ENCODE results near the gene TRAF5.

- PRO-cap, 2 experiments = peak in 1 of 2 experiments; most common plus-strand start chr1:209625496 (in 1)
Observed at GRCh38 chr1:209624871-209625679, 27.1 kb downstream of the LAMB3 start.

GRCh38 chr1:209627993-209628430 lies 24.2 kb downstream of the LAMB3 start:
- PRO-cap, 2 experiments = no peak in any of the 2 experiments

DNA sequence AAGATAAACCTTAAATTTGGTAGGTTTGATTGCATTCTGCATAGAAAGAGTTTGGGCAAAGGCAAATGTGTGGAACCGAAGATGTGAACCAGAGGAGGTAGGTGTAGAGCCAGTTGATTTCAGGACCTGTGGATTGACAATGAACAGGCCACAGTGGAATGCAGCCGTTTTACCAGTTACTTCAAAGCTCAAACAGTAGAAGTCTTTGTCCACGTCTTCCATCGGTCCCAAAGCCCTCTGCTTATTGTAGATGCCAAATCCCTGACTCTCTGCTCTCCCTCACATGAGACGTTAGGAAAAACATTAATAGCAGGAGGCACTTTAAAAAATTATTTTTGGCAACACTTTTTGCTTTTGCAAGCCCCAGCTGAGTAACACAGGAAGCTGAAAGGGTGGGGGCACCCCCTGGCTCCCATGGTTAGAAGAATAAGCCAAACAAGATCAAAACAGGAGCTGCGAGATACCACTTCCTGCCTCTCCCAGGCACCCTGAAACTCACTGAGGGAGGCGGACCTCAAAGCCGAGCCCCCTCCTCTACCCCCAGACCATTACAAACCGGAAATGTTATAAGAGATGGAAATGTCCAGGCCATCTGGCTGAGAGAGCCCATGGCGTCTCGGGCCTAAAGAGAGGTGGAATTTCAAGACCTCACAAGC lies 13.4 kb downstream of the TRAF3IP3 start:
- PRO-cap, 2 experiments = peak in 1 of 2 experiments; most common plus-strand start position 444 of the sequence (in 1); most common minus-strand start position 243 of the sequence (in 1)

GRCh38 chr1:209830665-209831270 lies 3.0 kb downstream of the UTP25 start:
- PRO-cap, 2 experiments = no peak in any of the 2 experiments

GRCh38 chr1:209895580-209895993 lies 42.4 kb upstream of the SYT14 start:
- PRO-cap, 2 experiments = no peak in any of the 2 experiments

- PRO-cap, 2 experiments = no peak in any of the 2 experiments
Observed at GRCh38 chr1:210384632-210385026, 55.9 kb downstream of the HHAT start.

GRCh38 chr1:211326176-211327128 lies at the start of gene TRAF5:
Gene TRAF5 (plus strand): TSS chr1:211326833.
- PRO-cap, 2 experiments = peak in 2 of 2 experiments; most common plus-strand start chr1:211326833 (in 2); most common minus-strand start chr1:211326745 (in 1)

DNA sequence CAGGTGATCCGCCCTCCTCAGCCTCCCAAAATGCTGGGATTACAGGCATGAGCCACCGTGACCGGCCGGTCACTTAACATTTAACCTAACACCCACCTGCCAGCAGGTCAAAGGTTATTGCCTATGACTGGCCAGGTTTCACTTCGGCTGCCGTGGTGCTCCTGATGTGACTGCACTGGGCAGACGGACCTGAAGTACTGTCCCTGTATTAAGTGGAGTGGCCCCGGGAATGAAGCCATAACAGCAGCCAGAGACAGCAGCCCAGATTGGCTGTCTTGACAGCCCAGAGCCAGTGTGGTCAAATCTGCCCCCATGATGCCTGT lies 24.4 kb upstream of the RD3 start:
- PRO-cap, 2 experiments = no peak in any of the 2 experiments

DNA sequence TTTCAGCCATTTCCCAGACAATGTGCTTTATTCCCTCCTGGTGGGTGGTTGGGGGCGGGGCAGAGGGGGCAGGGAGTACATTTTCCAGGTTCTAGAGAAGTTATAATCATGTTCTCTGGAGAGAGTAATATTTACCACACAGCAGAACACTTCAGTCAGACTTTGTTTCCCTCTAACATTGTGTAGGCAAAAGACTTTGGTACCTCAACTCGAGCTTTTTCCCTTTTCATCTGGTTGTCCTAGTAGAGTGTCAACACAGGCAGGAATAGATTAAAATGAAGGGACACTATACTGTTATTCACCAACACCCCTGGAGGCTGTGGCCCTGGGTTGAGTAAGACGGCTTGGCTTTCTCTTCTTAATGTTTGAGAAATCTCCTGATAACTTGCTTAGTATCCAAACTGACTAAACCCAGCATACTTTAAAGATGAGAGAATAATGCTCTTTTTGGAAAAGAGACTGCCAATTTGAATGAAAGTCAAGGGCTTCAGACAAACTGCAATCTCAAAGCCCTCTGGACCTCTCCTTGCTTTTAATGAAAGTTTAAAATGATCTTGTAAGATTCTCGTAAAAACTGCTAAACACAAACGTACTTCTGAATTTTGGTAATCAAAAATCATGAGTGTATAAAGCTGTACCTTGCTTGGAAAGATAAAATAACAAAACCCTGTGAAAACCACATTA lies 2.5 kb upstream of the SLC30A1 start:
- PRO-cap, 2 experiments = no peak in any of the 2 experiments

GRCh38 chr1:211629403-211629876 lies 46.0 kb downstream of the NEK2 start:
- PRO-cap, 2 experiments = no peak in any of the 2 experiments

- PRO-cap, 2 experiments = no peak in any of the 2 experiments
Observed at GRCh38 chr1:211860013-211860461, 29.5 kb upstream of the LPGAT1 start.

GRCh38 chr1:212162565-212163109 lies 122.6 kb upstream of the PPP2R5A start:
- PRO-cap, 2 experiments = no peak in any of the 2 experiments

GRCh38 chr1:212254819-212255481 lies 30.3 kb upstream of the PPP2R5A start:
- PRO-cap, 2 experiments = no peak in any of the 2 experiments

- PRO-cap, 2 experiments = no peak in any of the 2 experiments
Observed at GRCh38 chr1:212288907-212289599, 3.8 kb downstream of the PPP2R5A start.

DNA sequence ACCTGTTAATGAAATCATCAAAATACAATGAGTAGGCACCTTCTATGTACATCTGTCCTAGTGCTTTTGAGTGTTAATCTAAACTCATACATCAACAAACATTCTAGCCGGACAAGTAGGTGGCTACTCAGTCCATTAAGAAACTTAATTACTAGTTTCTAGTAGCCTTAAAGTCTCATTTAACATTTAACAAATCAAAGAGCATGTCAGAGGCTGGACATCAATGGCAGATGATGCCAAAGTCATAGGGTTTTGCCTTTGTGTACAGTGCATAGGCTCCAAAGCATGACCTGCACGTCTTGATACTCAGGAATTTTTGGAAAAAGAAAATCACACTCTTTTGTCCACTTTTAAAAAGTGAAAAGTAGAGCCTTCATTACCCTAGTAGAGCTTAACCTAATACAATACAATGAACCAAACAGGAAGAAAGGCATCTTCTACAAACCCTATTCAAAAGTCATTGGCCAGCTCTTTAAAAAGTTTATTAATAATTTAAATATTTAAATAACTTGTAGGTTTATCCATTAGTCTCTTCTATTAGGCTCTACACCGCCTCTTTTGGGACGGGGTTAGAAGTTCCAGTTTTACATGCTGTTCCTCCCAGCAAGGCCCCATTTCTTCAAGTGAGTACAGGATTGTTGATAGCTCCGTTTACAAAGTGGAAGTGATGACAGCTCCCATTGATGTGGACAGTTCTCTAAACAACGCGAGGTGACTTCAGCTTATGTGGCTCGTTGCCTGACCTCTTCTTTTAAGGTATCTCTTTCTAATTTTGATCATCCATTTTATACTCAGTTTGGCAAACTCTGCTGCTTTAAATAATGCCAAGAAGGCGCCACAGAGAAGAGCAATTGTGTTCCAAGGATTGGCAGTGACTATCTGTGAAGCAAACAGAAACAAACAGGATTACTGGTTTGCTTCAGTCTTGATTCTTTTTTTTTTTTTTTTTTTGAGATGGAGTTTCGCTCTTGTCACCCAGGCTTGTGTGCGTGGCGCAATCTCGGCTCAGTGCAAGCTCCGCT lies 49.9 kb downstream of the PACC1 start:
- PRO-cap, 2 experiments = no peak in any of the 2 experiments

DNA sequence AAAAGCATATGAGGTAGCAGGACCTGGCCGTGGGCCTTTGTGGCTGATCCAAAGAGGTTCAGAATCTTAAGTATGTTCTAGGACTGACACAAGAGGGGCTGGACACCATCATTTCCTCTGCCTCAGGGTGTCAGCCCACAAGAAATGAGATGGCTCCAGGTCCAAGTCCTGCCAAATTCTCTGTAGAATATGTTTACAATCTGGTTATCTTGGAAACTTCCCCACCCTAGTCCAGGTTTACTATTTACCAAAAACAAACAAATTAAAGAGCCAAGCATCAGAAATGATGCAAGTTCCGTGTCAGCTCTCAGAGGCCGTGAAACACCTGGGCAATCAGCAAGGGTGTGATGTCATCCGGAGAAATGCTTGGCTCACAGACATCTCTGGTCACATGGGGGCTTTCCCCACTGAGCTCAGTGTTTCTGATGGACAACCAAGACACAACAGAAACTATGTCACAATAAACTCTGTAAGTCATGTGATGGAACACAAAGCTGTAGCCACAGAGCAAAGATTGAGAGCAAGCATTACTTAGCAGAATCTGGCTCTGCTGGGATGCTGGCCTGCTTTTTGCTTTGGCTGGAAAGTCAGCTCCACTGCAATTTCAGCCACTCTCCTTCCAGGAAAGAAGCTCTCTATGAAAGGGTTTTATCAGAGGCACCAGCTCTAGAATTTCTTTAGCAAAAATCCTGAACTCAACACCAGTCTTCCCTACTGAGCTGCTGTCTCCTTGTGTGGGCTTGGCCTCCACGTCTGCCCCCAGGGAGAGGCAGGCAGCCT lies 55.8 kb downstream of the NENF start:
- PRO-cap, 2 experiments = no peak in any of the 2 experiments

GRCh38 chr1:212616926-212617398 lies 7.3 kb upstream of the GARIN4 start:
- PRO-cap, 2 experiments = no peak in any of the 2 experiments

DNA sequence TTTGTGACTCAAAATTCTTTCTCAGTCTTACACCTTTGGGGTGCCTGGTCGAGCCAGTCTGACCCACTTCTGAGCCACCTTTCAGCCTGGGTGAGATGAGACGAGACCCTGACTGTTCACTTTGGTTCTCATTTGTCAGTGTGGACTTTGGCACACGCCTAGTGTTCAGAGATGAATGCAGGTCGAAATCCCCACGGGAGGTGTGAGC lies 8.0 kb downstream of the BATF3 start:
- PRO-cap, 2 experiments = no peak in any of the 2 experiments

- PRO-cap, 2 experiments = no peak in any of the 2 experiments
Observed at GRCh38 chr1:212914156-212914455, 36.2 kb upstream of the VASH2 start.

GRCh38 chr1:212951323-212951527 lies 884 bp downstream of the VASH2 start:
- PRO-cap, 2 experiments = no peak in any of the 2 experiments